Fibroblast of villous mesenchyme (primary cell): ENCODE results near the gene CST8.

- CAGE, long polyA plus RNA = no peak
Observed at GRCh38 chr20:21520503-21521190, 6.8 kb upstream of the NKX2-2 start.

- CAGE, long polyA plus RNA = no peak
Observed at GRCh38 chr20:22466277-22466633, 118.1 kb downstream of the FOXA2 start.

DNA sequence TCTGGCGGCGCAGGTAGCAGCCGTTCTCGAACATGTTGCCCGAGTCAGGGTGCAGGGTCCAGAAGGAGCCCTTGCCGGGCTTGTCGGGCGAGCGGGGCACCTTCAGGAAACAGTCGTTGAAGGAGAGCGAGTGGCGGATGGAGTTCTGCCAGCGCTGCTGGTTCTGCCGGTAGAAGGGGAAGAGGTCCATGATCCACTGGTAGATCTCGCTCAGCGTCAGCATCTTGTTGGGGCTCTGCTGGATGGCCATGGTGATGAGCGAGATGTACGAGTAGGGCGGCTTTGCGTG, 2.0 kb downstream of the FOXA2 start:
- CAGE, long polyA plus RNA = no peak

DNA sequence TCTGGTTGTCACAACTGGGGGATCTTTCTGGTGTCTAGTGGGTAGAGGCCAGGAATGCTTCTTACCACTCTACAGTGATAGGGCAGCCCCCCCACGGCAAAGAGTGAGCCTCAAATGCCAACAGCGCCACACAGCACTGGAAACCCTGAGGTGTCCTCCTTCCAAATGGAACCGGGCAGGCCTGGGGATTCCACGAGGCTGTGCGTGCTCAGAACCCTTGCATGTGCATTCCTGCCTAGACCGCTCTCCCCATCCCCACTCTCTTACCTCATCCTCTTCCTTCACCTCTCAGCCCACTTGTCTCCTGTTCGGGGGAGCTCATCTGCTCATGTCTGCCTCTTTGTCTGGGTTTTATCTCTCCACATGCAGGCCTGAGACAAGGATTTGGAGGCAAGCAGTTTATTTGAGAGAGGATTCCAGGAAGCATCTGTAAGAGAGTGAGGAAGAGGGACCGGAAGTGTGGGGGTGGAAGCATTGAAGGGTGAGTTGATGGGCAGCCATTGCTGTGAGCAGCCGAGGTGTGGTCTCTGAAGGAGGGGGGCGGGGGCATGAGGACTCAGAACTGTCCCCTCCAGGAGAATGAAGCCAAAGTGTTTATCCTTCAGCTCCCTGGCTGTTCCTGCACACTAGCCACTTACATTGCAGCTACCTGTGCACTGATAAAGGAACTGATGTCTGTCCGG, 100.2 kb upstream of the FOXA2 start:
- CAGE, long polyA plus RNA = no peak

DNA sequence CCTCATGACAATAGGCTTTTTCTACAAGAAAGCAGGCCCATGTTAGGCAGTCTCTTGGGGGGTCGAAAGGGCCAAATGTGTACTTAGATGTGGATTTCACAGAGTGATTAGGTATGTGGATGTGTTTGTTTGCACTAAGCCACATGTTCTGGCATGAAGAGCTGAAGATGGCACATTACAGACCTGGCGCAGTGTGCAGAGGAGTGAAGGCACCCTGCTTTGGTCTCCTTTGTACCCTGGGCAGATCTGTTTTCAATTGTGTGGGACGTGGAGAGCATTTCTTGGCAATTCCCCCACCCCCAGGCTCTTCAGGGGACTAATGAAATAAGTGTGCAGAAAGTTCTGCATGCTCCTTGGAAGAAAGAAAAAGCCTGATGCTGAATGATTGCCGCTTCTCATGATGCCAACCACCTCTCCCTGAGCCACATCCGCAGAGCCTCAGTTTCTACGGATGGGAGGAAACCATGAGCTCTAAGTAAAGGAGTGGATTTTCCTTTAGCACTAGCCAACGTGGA, 50.8 kb upstream of the SSTR4 start:
- CAGE, long polyA plus RNA = no peak

DNA sequence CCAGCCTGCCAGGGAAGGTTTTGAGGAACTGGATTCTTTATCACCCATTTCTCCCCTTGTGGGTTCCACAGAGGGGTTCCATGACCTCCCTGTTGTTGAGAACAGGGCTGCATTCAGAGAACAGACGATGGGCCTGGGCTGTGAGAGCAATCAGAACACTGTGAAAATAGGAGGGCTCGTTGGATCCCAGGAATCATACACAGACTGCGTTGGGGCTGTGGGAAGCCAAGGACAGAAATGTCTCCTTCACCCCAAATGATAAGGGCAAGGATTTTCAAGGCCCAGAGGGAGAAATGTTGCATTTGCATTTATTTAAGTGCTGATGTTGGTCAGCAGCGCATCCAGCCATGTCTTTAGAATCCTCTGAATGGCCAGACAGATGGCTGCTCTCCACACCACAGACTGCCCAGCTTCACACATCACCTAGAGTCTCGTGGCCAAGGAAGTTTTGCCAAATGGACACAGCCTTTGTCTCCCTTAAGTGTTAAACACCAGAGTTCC, 4.5 kb downstream of the CD93 start:
- CAGE, long polyA plus RNA = no peak

GRCh38 chr20:23106254-23107051, 20.3 kb upstream of the CD93 start:
- CAGE, long polyA plus RNA = no peak

GRCh38 chr20:23257889-23258851, 92.4 kb upstream of the NXT1 start:
- CAGE, long polyA plus RNA = no peak

- CAGE, long polyA plus RNA = no peak
Observed at GRCh38 chr20:23349447-23349868, 1.1 kb upstream of the NXT1 start.

DNA sequence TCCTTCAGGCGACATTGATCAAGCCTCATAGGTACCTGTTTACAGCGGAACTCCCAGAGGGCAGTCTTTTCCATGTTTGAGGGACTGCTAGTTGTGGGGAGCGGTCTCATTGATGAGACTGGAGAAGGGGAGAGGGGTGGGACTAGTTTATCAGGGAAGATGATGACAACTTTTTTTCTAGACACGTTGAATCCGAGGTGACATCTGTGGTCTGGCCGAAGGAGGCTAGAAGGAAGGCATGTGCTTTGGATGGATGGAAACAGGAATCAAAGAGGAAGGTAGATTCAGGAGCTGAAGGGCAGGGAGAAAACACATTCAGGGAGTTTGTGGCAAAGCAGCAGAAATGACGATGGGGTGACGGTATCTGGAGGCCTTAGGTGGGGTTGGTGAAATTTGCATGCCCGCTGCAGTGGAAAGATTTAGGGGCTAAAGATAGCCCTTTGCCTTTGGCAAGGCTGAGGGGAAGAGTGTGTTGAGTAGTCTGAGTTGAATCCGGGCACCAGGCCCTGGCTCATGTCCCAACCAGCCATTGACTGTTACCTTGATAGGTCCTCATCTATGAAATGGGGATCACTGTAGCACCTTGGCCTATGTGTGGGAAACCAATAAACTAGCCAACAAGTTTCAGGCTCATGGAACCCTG, 1.2 kb downstream of the GZF1 start:
- CAGE, long polyA plus RNA = no peak

DNA sequence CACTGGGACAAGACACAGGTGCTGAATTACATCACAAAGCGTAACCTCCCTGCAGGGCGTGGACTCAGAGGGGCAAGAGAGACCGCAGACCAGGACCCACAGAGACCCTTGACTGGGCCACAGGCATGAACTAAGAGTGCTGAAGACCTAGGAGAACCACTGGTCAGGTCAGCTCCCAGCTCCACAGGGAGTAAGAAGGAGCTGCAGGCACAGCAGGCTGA, at the start of gene CST8:
TSS of gene CST8 (plus strand) at position 101 of the 221 bp plus-strand sequence.
- CAGE, long polyA plus RNA = no peak

GRCh38 chr20:23491238-23491444, 224 bp downstream of the CST8 start:
- CAGE, long polyA plus RNA = no peak

- CAGE, long polyA plus RNA = no peak
Observed at GRCh38 chr20:23625130-23625473, 12.7 kb downstream of the CST3 start.

DNA sequence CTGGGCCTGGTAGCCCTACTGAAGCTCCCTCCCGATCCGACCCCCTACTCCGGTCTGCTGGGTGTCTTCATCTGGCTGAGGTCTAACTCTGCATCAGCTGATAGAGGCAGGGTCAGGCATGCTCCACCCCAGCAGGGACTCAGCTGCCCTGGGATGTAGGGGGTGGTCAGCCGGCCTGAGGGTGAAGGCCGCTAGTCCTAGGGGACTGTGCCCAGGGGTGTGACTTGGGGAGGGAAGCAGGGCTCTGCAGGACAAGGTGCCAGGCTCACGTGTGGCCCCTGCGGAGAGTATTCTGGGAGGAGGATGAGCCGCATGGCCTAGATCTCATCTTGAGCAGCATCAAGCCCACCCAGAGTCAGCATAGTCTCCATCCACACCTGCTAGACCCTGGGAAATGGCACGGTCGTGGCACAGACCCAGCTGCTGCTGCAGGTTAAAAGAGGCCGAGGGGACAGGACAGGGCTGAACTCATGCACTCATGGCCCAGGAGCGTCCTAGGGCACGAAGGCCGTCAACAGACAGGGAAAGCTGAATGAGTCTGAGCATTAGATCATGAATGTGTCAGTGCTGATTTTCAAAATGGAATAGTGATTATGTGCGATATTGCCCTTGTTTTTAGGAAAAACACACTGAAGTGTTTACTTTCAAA, 1.3 kb downstream of the CST3 start:
- CAGE, long polyA plus RNA = no peak

- CAGE, long polyA plus RNA = no peak
Observed at GRCh38 chr20:23978454-23978839, 10.1 kb downstream of the GGTLC1 start.

DNA sequence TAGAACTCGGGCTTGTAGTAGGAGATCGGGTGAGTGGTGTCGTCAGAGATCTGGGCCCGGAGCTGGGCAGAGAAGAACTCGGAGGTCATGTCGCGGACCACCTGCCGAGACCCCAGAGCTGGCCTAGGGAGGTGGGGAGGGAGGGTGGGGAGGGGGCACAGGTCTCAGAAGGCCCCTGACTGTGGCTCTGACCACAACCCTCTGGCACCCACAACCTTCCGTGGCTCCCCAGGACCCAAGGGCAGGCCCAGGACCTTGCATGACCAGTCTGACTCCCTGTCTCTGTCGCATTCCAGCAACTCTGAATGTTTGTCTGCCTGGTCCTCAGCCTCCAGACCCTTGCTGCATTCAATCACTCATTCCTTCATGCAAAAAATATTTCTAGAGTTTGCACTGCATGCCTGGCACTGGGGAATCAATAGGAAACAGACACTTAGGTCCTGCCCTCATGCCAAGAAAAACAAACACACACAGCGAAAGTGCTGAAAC, 2.0 kb downstream of the GGTLC1 start:
- CAGE, long polyA plus RNA = no peak

DNA sequence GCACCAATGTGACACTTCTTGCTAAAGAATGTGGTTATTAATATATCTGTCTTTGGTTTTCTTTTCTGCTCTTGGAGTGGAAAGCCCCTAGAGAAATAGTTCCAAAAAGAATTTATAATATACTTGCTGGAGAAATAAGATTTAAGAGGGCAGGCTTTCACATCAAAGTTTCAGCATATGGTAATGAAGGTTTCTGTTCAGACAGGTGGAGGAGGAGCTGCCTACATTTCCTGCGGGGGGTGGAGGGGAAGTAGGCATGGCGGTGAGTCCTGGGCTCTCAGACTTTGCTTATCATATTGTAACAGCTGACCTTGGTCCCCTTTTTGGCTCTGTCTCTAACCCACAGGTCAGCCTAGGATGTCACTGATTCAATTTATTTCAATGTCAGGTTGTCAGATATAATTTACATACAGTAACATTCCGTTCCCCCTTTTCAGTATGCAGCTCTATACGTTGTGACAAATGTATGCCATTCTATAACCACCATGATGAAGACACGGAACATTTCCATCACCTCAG, 77.5 kb upstream of the GGTLC1 start:
- CAGE, long polyA plus RNA = no peak

DNA sequence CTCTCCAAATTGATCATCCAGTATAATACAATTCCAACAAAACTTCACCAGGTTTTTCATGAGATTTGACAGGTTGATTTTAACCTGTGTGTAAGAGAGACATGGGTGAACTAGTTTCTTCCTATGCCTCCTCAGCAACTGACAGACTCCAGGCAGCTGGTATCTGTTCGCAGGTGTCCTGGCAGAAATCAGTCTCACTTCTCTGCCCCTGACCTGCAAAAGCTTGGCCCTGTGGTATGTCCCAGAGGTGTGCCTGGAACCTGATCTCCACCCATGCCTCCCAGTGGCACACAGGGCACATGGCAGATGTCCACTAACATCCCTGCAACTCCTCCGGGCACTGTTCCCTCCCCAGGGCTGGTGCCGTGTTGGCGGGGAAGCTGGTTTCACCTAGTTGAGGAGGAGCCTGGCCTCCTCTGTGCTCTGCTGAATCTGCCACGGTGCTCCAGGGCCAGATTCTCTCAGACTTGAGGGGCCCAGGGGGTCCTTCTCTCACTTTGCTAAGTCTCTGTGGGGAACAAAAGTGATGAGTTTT, 123.3 kb upstream of the GGTLC1 start:
- CAGE, long polyA plus RNA = no peak

DNA sequence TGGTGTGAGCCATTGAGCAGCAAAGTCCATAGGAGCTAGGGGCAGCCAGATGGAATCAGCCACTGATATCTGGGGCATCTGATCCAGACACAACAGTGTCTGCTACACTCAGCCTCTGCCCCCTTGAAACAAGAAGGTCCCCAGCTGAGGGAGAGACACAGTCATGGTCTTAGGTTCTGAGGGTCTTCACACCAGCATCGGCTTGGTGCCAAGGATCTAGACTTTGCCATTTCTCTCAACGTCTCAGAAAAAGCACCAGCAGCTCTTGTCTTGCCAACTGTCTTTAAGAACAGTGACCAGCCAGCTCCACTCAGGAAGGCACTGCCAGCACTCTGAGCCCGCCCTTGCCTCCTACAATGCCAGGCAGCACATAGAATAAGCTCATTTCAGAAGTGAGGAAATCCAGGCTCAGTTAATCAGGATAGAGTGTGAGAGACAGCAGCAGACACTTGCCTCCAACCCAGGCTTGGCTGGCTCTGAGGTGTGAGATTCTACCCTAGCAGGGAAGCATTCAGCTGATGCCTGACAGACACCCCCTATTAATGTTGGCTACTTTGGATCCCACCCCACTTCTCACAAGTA, 4.4 kb upstream of the SYNDIG1 start:
- CAGE, long polyA plus RNA = no peak

DNA sequence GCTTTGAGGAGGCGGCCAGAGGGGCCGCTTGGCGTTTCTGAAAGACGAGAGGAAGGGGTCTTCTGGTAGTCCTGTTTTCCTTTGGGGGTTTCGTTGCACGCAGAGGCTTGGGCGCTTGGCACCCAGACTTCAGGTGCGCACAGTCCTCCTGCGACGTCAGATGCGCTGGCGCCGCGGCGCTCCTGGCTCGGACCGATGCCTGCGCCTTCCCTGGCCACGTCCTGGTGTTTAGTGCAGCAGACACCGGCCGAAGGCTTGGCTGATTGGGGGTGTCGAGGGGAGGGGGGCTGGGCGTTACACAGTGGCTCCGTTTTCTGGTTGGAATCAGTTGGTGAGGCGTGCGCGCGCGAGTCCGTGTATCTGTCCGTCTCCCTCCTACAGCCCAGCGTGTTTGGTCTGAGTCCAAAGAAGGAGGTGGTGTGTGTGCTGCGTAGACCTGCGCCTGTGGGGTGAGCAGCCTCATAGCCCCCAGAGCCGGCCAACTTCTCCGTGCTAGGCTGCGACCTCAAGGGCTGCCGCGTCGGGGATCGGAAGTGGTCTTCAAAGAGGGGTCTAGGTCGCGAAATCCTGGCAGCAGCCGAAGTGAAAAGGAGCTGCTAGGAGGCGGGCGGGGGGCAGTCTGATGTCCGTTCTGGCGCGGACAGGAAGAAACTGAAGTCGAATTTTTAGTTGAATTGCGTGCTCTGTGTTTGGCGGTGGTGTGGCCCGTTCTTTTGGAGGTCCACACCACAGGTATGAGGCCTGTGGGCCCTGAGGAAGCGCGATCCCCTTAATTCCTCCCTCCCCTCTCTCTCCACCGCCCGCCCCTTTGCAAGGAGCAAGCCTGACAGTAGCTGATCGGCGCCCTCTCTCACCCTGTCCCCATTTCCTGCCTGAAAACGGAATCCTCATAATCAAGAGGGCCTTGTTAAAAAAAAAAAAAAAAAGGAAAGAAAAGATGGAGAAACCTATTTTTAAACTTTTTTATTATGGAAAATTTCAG, 1.6 kb downstream of the SYNDIG1 start:
- CAGE, long polyA plus RNA = no peak